Cardiac muscle cell (in vitro differentiated cells and primary cell): ENCODE measurements around the genes HPS3, CP and TM4SF4.

DNA sequence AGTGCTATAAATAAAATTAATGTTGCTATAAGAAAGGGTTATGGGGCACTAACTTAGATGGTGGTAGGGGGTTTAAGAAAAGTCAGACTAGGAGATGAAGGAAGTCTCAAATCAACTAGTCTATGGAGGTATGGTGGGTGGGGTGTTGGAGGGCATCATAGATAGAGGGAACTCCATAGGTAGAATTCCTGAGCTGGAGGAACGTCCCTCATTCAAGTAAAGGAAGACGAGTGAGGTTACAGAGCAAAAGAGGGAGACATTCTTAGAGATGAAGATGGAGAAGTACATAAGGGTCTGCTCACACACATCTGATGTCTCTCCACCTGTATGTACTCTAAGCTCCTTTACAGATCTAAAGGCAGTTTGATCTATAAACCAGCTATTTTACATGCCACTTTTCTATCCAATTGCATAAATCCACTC is 1.5 kb downstream of the PLSCR1 start:
- RAMPAGE, long total RNA, result no peak
- RRBS, result no CpG with 5 or more reads among the region's 2 CpGs

DNA sequence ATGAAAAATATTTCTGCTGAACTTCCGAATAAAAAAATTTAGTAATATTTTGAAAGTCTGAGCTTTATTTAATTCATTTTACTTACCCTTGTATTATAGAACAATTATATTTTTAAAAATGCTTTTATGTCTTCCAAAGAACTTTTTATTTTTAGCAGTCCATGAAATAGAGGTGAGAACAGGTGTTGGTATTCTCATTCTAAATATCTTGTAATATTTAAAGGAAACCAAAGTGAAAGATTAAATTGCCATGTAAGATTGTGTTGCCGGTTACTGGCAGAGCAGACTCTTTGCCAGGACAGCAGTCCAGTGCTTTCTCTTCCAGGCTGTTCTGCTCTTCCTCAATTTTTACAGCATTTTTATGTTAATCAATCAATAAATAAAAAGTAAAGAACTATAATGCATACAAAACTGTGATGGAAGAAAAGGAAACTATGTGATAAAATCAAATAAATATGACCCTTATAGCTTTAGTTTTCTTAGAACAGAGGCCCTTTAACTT is 33.8 kb downstream of the AGTR1 start:
- RAMPAGE, long total RNA, result no peak
- RRBS, result no CpG with 5 or more reads among the region's 2 CpGs

DNA sequence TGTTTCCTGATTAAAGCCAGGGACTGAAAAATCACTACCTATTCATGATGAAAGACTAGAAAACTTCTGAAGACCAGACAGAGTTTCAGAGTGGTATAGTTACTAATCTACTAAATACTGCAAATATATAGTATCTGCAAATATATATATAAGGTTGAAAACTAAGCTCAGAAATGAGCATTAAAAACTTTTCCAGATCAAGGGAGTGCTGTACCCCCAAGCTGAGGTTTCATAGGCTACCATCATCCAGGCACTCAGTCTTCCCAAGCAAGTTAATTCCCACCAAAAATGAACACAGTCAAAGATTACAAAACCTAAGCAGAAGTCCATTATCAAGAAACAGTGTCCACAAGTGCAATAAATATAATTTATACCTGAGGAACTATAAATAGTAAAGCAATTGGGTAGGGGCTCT is 37.4 kb downstream of the AGTR1 start:
- RAMPAGE, long total RNA, result no peak

GRCh38 chr3:148955593-148956277 is 35.6 kb upstream of the GYG1 start:
- RAMPAGE, long total RNA, result no peak
- RRBS, result no CpG with 5 or more reads among the region's 10 CpGs

- RAMPAGE, long total RNA, result no peak
- RRBS, result 2% methylated on average over 35 of the region's 89 CpGs
Measured at GRCh38 chr3:149129139-149130345, at the start of gene HPS3. Gene HPS3, plus strand, starts transcription at chr3:149129638.

DNA sequence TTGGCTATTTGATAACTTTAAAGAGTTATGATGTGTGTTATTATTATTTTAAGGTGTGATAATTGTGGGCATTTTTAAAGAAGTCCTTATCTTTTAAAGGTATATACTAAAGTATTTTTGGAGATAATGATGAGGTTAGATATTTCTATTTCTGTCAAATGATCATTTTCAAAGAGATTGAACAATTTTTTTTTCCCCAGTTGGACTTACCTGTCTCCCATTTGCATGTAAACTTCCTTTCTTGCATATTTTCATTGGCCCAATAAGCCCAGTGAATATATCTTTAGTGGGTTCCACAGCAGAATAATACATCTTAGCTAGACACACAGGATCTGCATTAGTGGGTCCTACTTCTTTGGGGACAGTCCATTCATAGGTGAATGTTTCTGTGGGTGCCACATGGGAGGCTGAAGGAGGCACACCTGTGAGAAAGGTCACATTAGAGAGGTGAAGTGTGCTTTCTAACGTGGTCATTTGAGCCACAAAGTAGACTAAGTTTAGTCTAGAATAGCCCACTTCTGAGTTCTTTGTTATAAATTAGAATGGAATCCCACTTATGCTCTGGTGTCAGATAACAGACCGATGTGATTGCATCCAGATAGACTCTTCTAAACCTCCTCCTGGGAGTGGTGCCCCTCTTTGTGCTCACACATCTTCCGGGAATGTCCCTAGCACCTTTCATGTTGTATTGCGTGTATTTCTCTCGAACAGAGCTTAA is 23.3 kb downstream of the CP start:
- RAMPAGE, long total RNA, result no peak
- RRBS, result 57% methylated on average over 2 of the region's 5 CpGs

- RAMPAGE, long total RNA, result no peak
- RRBS, result no CpG with 5 or more reads among the region's 3 CpGs
Measured at GRCh38 chr3:149215371-149215988, 6.1 kb downstream of the CP start.

- RAMPAGE, long total RNA, result no peak
- RRBS, result no CpG with 5 or more reads among the region's 6 CpGs
Measured at GRCh38 chr3:149221637-149222285, at the start of gene CP. Gene CP, minus strand, starts transcription at chr3:149221829.

GRCh38 chr3:149224781-149225589 is 3.4 kb upstream of the CP start:
- RAMPAGE, long total RNA, result no peak
- RRBS, result no CpG with 5 or more reads among the region's 9 CpGs

GRCh38 chr3:149370754-149372071 is 6.2 kb downstream of the TM4SF1 start:
- RAMPAGE, long total RNA, result no peak
- RRBS, result no CpG with 5 or more reads among the region's 9 CpGs

GRCh38 chr3:149385496-149386159 is 8.2 kb upstream of the TM4SF1 start:
- RAMPAGE, long total RNA, result no peak
- RRBS, result no CpG with 5 or more reads among the region's 6 CpGs

GRCh38 chr3:149395395-149396154 is 18.1 kb upstream of the TM4SF1 start:
- RAMPAGE, long total RNA, result no peak
- RRBS, result no CpG with 5 or more reads among the region's 5 CpGs

DNA sequence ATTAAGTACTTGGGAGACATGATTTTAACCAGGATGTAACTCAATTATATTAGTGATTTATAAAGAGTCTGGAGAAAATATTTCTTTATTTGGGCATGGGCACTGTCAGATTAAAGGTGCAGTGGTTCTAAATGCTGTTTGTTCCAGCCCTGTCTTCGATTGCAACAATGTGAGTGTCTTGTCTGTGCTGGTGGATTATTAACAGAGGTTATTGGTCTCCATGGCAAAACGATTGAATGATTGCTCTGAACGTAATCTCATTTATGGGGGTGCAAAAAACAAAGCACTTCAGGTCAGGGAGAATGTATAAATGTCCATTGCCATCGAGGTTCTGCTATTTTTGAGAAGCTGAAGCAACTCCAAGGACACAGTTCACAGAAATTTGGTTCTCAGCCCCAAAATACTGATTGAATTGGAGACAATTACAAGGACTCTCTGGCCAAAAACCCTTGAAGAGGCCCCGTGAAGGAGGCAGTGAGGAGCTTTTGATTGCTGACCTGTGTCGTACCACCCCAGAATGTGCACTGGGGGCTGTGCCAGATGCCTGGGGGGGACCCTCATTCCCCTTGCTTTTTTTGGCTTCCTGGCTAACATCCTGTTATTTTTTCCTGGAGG is at the start of gene TM4SF4:
TM4SF4 (plus strand) TSS at position 337 of the 615 bp plus-strand sequence.
- RAMPAGE, long total RNA, result no peak
- RRBS, result no CpG with 5 or more reads among the region's 6 CpGs

DNA sequence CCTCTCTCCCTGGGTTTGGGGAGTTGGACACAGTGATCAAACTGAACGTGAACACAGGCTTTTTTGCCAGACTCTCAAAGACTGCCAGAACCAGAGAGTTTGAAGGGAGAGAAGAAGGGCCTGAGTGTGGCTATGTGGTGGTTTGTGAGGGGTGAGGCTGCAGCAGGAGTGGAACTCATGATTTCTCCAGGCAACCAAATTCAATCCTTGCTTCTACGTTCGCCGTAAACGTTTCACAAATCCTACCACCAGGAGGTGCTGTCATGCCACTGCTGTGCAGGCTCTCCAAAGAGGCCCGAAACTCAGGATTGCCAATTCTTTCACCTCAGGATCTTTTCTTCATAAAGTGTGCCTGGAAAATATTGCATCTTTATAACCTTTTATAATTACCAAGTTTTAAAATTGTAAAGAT is 19.6 kb downstream of the TM4SF4 start:
- RAMPAGE, long total RNA, result no peak
- RRBS, result no CpG with 5 or more reads among the region's 6 CpGs

DNA sequence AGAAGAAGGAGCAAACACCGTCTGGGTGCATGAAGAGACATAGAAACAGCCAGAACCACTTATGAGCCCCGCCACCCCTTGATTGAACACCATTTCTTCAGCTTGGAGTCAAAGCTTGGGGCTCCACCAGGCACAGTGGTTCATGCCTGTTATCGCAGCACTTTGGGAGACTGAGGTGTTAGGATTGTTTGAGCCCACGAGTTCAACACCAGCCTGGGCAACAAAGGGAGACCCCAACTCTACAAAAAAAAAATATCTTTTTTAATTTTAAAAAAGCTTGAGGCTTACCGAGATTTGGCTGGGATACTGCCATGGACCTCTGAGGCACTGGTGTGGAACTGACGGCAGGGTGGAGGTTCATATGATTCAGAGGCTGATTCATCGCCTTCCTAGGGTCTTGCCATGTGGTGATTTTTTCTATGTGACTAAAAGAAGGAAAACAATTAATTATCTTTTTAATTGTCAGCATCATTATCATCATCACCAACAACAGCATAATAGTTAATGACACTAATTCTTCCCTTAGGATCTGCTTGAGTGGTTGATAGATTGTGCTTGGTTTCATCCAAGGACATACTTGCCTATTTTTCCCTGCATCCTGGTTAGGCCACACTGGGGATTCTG is 85.1 kb downstream of the WWTR1 start:
- RAMPAGE, long total RNA, result no peak
- RRBS, result no CpG with 5 or more reads among the region's 7 CpGs

DNA sequence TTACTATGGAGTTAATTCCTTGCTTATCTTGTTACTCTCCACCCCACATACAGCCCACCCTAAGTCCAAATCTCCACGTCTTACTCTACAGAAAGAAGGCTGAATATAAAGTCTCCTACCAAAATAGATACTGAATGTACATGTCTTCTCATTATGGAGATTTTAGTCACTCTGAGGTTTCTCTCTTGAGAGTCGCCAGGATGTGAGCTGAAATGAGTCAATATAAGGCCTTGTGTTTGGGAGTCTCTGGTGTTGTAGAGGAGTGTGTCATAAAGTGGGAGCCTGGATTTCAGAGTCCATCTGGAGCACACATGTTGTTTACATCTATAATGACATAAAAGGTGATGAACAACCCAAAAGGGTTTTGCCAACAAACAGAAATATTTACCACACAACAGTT is 45.2 kb upstream of the WWTR1 start:
- RAMPAGE, long total RNA, result no peak
- RRBS, result no CpG with 5 or more reads among the region's 2 CpGs

- RAMPAGE, long total RNA, result no peak
- RRBS, result no CpG with 5 or more reads among the region's 4 CpGs
Measured at GRCh38 chr3:149703405-149704030, 45.7 kb upstream of the WWTR1 start.

- RAMPAGE, long total RNA, result no peak
- RRBS, result no CpG with 5 or more reads among the region's 5 CpGs
Measured at GRCh38 chr3:149860156-149861220, 47.5 kb downstream of the RNF13 start.

GRCh38 chr3:149972011-149972380 is 1.3 kb upstream of the PFN2 start:
- RAMPAGE, long total RNA, result no peak
- RRBS, result no CpG with 5 or more reads among the region's 6 CpGs

- RAMPAGE, long total RNA, result no peak
- RRBS, result no CpG with 5 or more reads among the region's 8 CpGs
Measured at GRCh38 chr3:150062309-150063017, 91.8 kb upstream of the PFN2 start.